Jurkat, Clone E6-1 (cell line): ENCODE measurements around a stretch of chr13.

DNA sequence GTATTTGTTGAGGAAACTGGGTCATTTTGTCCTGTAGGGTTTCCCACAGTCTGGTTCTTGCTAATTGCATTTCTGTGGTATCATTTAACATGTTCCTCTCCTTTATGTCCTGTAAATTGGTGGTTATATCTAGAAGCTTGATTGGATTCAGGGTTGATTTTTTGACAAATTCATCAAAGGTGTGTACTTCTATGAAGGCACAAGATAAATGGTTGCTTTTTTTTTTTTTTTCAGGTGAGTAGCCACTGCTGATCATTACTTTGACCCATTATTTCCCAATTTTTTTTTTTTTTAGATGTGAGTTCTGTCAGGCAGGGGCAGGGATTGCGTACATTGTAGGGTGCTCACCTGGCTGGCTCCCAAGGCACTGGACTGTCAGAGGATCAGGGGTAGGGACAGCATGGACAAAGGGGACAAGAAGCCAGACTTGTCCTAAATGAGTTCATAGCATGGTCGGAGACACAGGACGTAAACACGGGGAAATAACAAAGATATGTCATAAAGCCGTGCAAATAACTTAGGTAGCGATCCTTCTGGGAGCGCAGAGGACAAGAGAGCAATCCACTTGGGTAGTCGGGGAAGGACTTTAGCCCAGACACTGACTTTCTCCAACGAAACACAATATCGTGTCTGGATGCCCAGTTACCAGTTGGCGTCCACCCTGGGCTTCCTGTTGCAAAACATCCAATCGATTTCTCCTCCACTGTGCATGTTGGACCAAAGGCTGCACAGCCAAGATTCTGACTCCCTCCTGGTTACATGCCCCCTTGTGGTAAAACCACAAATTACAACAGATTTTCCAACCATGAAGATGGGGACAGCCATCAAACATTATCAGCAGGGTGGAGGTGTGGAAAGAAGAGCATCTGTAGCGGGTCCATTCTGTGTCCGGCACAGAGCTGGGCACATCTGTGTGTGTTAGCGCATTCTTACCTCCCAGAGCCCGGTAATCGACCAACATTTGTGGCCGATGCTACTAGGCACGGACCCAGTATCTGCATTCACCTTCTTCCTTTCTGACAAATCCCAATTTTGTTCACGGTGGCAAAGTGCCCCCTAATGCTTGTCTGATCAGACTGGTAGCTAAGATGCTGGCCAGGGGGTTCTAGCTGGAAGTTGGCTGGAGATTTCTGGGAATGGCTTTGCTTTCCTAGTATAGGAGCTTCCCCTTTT is 27.5 kb upstream of the KATNAL1 start:
- RRBS: 70% methylated on average over 3 of the region's 20 CpGs

DNA sequence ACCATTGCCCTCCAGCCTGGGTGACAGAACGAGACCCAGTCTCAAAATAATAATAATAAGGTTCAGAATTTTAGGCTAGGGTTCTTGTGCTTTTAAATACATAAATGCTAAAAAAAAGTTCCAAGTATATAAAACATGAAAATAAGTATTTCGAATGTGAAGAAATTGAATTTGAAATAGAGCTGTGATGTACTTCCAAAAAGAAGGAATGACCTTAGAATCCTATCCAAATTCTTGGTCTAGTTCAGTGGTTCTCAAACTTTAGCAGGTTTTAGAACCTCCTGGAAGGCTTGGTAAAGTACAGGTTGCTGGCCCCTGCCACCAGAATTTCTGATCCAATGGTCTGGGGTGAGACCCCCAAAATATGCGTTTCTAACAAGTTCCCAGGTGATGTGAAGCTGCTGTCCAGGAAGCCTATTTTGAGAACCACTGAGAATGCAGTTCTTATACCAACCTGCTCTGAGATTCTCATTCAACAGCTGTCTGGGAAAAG is 51.2 kb upstream of the HMGB1 start:
- RRBS: no CpG with 5 or more reads among the region's 3 CpGs

DNA sequence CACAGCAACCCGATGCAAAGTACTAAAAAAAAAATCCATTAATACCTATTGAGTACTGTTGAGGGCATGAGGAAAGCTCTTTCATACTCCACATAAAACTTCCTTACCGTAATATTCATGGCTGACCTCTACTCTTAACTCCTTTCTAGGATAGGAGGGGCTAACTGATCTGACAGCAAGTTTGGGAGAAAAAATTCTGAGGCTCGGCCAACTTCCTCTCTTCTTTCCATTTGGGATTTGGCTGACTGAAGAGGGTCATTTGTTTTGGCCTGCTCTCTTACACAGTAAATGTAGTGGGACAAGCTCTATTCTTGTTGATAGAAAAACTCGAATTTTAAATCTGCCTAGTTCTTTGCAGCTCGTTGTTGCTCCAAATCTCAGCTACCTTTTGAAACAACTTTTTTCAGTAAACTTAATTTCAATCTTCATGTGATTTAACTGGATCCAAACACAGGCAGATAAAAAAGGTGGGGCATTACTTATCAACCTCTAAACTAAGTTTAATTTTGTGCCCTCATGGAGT is 9.3 kb upstream of the USPL1 start:
- RRBS: no CpG with 5 or more reads among the region's 5 CpGs

- RRBS: 40% methylated on average over 9 of the region's 27 CpGs
Observed at GRCh38 chr13:30803074-30803511, 67.8 kb downstream of the ALOX5AP start.

DNA sequence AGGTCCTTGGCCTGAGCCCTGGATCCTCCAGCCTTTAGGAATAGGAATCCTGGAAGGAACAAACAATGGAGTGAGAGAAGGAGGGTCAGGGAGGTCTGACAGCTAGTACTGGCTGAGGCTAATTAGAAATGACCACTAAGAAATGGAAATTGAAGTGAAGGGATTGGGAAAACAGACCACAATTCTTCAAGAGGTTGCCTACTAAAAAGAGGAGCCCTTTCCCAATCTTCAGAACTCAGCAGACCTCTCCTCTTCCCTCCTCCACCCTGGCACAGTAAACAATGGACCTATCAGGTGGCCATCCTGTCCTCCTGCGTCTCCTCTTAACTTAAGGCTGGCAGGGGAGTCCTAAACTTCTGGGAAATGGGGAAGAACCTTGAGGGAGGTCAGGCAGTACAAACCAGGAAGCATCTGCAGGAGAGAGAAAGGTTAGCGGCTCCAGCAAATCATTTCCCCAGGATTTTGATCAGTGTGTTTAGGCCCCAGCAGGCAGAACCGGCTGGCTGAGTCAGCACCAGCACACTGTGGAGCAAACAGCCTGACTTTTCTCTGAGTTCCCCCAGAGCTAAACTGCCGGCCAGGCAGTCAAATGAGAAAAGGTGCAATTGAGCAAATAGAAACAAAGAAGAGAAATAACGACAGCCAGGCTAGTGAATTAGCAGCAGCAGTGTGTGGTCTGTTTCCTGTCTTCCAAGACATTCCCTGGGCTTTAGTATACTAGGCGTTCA is 46.9 kb upstream of the MEDAG start:
- RRBS: 92% methylated on average over 1 of the region's 6 CpGs

GRCh38 chr13:31859231-31859916 is 120.0 kb downstream of the RXFP2 start:
- RRBS: no CpG with 5 or more reads among the region's 8 CpGs

GRCh38 chr13:32117684-32118277 is 86.2 kb downstream of the FRY start:
- RRBS: no CpG with 5 or more reads among the region's 6 CpGs

GRCh38 chr13:32126162-32126659 is 94.6 kb downstream of the FRY start:
- RRBS: no CpG with 5 or more reads among the region's 3 CpGs

GRCh38 chr13:32206031-32206775 is 109.0 kb downstream of the ZAR1L start:
- RRBS: no CpG with 5 or more reads among the region's 5 CpGs

GRCh38 chr13:32298357-32298904 is 16.7 kb downstream of the ZAR1L start:
- RRBS: no CpG with 5 or more reads among the region's 6 CpGs

DNA sequence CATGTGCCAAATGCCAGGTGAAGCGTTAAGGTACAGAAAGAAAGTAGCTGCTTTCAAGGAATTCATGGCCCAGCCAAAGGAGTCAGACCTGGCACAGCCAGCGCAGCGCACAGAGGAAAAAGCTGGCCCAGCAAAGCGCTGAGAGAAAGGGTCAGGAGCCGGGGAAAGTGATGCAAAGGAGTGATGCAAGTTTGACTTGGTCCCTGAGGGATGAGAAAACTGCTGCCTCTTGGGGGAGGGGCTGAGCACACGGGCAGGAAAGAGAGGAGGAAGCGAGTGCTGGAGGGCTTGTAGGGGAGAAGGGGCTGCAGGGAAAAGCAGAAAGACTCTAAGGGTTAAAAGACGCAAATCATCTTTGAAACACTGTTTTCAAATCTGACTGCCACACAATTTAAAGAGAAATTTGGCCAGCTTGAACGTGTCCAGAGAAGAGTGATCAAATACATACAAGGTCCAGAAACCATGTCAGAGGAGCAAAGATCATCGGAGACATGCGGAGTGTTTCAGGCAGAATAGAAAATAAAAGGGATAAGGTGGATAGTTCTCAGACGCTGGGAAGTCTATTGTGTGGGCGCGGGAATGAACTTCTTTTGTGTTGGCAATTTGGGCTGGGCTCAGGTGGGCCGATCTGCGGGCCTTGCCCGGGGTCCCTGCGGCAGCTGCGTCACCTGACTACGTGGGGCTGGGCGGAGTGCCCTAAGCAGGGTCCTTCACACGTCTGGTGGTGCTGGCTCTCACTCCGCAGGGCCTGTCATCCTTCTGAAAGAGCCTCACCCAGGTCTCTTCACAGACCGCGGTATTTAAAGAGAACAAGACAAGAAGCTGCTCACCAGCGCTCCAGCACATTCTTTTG is 18.2 kb downstream of the N4BP2L1 start:
- RRBS: no CpG with 5 or more reads among the region's 26 CpGs

- RRBS: 2% methylated on average over 15 of the region's 24 CpGs
Observed at GRCh38 chr13:32427738-32427945, 288 bp downstream of the N4BP2L1 start.

- RRBS: no CpG with 5 or more reads among the region's 11 CpGs
Observed at GRCh38 chr13:32537954-32538095, 770 bp downstream of the N4BP2L2 start.

- RRBS: no CpG with 5 or more reads among the region's 3 CpGs
Observed at GRCh38 chr13:32753262-32753742, 167.1 kb downstream of the PDS5B start.

DNA sequence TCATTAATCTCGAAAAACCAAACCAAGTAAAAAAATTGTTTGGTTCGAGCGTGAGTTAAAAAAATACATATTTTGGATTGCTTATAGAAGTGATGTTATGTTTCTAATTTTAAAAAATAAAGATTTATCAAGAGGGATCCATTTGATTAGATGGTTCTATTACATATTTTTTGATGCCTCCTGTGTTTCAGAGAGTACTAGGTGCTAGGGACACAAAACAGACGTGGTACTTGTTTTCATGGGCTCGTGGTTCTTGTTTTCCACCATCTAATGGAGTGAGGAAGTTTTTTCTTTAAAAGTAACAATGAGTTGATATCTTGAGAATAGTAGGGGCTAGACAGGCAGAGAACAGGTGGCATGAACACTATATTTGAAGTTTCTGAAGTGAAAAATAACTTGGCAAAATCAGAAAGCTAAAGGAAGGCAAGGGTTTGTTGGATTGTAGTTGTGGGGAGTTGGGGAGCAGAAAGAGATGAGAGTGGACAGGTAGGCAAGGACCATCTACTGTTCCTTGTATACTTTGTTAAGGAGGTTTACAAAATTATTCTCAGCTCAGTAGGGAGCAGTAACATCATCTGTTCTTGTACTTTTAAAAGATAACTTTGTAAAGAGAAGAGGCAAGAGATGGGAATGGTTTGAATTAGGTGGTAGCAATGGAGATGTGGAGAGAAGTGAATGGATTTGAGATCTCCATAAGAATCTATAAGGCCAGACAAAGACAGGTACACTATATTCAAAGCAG is 186.1 kb downstream of the PDS5B start:
- RRBS: no CpG with 5 or more reads among the region's 5 CpGs

DNA sequence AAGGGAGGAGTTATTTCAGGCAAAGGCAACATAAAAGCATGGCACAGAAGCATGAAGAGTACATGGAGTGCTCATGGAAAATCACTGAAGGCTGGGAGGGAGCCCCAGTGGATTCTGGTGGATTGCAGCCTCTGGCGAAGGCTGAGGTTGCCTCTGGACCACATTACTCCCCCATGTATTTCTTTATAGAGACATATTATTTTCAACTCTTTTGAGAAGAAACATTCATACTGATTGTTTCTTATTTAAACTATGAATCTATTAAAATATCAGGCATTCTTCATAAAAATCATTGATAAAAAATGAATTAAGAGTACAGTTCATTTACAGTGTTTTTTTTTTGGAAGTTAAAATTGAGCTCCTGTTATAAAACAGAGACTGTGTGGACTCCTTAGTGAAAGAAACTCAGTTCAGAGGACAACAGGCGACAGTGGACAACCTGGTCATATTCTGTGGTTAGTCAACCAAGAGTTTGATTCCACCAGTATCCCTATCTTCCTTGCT is 57.4 kb downstream of the STARD13 start:
- RRBS: no CpG with 5 or more reads among the region's 2 CpGs

DNA sequence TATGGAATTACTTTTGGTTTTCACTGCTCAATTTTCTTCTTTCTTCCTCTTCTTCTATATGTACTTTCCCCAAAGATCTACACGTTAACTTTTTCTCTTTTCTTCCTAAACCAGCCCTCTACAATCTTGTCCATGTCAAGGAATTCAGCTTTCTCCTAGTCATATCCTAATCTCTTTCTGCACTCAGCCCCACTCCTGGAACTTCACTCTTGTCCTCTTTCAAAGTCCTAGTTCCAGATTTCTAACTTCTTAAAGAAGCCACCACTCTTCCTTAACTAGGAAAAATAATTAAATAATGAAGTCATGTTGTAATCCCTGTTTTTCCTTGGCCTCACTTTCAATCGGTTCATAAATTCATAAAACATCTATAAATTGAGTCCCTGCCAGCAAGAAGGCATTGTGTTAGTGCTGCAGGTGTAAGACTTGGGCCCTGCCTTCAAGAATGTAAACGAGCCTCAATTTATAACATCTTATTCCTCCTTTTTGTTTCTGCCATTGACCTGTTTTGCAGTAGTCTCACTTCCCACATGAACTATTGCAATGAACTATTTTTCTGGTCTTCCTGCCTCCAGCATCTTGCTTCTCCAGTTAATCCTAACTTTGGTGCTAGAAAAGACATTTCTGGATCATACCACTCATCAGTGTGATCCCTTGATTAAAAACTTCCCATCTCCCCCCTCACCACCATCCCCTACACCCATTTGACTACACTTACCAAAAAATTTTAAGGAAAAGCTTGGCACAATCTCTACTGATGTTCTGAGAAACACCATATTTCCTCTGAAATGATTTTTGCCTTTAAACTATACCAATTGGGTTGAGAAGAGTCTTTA is 48.4 kb downstream of the STARD13 start:
- RRBS: no CpG with 5 or more reads among the region's 3 CpGs

DNA sequence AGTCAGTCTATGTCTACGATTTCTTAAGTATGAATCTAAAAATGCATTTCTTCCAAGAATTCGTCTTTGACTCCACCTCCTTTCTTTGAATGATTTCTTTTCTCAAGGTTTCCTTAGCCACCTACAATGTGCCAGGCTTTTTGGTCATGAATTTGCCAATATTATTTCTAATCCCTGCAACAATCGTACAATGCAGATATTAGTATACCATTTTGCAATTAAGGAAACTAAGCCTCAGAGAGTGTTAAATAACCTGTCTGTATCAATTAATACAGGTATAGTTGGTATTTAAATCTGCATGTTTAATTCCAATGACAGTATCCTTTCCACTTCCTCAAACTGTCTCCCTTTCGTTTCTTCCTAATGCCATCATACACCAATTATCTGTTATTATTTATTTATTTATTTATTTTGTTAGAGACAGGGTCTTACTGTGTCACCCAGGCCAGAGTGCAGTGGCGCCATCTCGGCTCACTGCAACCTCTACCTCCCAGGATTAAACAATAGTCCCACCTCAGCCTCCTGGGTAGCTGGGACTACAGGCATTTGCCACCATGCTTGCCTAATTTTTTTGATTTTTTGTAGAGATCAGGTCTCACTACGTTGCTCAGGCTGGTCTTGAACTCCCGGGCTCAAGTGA is 36.0 kb downstream of the STARD13 start:
- RRBS: no CpG with 5 or more reads among the region's 8 CpGs

GRCh38 chr13:33251956-33252624 is 33.5 kb downstream of the STARD13 start:
- RRBS: no CpG with 5 or more reads among the region's 7 CpGs

DNA sequence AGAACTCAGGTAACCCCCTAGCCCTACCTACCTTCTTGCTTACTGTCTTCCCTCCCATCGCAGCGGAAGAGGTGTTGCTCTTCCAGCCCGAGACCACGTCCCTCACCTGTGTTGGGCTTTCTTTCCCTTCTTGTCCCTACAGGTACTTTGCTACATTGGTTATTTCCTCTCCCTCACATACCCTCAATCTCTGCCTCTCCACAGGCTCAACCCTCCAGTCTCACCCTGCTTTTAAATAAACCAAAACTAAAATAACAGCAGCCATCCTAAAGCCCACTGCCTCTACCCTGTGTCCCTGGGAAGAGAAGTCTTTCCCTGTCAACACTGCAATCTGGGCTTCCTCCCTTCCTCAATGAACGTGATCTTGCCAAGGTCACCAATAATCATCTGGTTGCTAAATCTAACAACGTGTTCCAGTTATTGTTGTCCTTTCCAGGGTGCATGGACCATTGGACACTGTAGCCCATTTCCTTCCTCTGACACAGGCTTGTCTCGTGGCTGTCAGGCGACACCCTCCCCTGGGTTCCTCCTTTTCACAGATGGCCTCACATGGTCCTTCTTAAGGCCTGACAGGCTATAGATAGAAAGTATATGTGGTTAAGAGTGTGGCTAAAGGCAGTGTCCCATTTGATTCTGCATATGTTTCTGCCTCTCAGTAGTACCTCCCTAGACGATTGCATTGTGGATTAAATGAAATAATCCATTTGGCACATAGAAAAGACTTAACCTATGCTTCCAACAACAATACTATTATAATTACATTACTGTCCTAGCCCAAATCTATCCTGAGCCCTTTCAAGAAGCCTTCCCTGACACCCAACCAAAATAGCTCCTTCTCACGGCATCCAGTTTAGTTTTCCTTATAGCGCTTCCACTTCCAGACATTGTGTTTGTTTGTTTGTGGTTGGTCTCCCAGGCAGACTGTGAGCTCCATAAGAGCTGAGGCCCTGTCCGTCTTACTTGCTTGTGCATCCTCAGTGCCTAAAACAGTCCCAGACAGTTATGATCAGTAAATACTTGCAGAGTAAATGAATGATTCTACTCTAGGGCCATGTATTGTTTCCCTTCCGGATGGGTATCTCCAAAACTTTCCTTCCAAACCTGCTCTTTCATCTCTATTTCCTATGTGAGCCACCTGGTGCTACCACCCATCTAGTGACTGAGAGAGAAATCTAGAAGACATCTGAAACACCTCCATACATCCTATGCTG is 67.8 kb upstream of the STARD13 start:
- RRBS: no CpG with 5 or more reads among the region's 13 CpGs